ENCODE measurements around a stretch of chr17.

DNA sequence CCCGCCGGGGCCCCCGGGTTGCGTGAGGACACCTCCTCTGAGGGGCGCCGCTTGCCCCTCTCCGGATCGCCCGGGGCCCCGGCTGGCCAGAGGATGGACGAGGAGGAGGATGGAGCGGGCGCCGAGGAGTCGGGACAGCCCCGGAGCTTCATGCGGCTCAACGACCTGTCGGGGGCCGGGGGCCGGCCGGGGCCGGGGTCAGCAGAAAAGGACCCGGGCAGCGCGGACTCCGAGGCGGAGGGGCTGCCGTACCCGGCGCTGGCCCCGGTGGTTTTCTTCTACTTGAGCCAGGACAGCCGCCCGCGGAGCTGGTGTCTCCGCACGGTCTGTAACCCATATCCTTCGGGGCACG is 828 bp downstream of the CACNA1G start:
- PRO-cap, 3 experiments = no peak in any of the 3 experiments
- RRBS = 2% methylated on average over 26 of the region's 39 CpGs

GRCh38 chr17:50686218-50687126 is 21.2 kb downstream of the ANKRD40 start:
- PRO-cap, 3 experiments = no peak in any of the 3 experiments
- RRBS = 14% methylated on average over 4 of the region's 18 CpGs

- PRO-cap, 3 experiments = no peak in any of the 3 experiments
- RRBS = no CpG with 5 or more reads among the region's 12 CpGs
Observed at GRCh38 chr17:50687127-50687689, 20.5 kb downstream of the ANKRD40 start.

DNA sequence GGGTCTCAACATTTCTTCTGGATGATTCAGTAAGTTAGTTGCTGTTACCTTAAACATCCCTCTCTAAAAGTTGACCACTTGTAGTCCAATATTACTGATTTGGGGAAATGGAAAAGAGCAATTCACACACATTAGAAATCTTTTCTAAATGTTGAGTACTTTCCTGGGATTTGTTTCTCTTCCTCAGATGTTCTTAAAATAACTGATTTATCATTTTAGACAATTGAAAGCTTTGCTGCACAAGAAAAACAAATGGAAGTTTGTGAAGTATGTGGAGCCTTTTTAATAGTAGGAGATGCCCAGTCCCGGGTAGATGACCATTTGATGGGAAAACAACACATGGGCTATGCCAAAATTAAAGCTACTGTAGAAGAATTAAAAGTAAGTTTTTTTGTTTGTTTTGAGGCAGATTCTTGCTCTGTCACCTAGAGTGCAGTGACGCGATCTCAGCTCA is 22.9 kb downstream of the ANKRD40CL start:
- PRO-cap, 3 experiments = no peak in any of the 3 experiments
- RRBS = no CpG with 5 or more reads among the region's 3 CpGs

DNA sequence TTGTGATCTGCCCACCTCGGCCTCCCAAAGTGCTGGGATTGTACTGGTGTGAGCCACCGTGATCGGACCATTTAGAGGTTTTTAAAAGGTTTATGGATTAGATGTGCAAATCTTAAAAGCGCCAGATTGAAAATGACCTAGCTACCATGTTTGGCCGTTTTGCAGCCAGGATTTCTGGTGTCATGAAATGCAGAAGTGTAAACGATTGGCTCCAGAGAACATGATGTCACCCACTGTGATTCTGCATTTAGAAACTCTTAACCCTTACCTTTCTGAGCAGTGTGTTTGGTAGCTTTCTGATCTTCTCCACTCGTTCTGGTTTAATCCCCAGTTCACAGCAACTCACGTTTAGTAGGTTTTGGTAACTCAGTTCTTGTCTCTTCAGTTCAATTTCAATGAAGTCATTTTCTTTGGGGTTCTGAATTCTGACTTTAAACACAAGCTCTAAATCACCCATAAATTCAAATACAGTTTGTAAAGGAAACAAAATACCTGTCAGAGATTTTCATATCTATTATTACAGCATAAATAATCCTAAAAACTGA is 4.1 kb downstream of the ANKRD40CL start:
- PRO-cap, 3 experiments = no peak in any of the 3 experiments
- RRBS = no CpG with 5 or more reads among the region's 8 CpGs

DNA sequence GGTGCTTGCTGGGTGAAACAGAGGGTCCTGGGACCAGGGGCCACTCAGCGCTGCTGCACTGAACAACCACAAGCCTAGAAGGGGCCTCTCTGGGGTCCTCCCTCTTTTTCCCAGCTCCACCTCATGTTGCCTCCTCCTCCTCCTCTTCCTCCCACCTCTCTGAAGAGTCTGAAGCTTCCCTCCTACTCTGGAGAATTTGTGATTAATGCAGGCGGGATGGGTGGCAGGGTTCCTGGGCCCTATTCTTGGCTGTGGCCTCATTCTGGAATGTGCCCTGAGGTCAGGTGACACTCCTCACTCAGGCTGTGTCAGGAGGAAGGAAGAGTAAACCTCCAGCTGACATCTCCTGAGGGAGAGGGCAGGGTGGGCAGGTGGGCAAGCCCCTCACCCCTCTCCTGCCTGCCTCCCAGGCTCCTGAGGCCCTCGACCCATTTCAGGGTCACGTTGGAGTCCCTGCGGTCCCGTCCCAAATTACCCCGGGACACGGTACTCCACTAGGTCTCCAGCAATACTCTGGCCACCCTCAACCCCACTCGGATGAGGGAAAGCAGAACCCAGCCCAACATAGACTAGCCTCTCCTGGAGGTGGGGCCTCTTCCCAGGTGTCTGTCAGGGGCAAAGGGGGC is 10.2 kb downstream of the WFIKKN2 start:
- PRO-cap, 3 experiments = no peak in any of the 3 experiments
- RRBS = no CpG with 5 or more reads among the region's 9 CpGs

- PRO-cap, 3 experiments = peak in 3 of 3 experiments; most common plus-strand start chr17:50852332 (in 2)
- RRBS = 30% methylated on average over 3 of the region's 11 CpGs
Observed at GRCh38 chr17:50851546-50852408, 14.4 kb downstream of the TOB1 start.

- PRO-cap, 3 experiments = no peak in any of the 3 experiments
- RRBS = no CpG with 5 or more reads among the region's 6 CpGs
Observed at GRCh38 chr17:50853042-50853671, 13.0 kb downstream of the TOB1 start.

DNA sequence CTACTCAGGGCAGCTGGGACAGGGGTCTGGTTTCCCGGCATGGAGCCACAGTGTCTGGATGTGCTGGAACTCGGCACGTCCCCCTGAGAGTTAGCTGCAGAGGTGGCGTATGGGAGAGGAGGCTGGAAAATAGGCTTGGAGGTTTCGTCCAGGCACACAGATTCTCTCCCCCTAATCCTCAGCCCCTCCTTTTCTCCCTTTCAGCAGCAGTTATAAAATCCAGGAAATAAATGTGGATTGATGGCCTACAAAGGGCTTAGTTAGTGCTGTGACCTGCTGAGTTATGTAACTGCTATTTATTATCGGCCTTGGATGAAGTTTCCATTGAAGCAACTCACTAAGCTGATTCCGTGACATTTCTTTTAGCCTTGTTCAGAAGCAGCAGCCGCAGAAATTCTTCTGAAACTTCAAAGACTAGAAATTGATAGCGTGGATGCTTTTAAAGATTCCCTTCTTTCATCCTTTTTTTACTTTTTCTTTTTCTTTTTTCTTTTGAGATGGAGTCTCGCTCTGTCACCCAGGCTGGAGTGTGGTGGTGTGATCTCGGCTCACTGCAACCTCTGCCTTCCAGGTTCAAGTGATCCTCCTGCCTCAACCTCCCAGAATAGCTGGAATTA is 89.7 kb upstream of the TOB1 start:
- PRO-cap, 3 experiments = no peak in any of the 3 experiments
- RRBS = no CpG with 5 or more reads among the region's 11 CpGs

DNA sequence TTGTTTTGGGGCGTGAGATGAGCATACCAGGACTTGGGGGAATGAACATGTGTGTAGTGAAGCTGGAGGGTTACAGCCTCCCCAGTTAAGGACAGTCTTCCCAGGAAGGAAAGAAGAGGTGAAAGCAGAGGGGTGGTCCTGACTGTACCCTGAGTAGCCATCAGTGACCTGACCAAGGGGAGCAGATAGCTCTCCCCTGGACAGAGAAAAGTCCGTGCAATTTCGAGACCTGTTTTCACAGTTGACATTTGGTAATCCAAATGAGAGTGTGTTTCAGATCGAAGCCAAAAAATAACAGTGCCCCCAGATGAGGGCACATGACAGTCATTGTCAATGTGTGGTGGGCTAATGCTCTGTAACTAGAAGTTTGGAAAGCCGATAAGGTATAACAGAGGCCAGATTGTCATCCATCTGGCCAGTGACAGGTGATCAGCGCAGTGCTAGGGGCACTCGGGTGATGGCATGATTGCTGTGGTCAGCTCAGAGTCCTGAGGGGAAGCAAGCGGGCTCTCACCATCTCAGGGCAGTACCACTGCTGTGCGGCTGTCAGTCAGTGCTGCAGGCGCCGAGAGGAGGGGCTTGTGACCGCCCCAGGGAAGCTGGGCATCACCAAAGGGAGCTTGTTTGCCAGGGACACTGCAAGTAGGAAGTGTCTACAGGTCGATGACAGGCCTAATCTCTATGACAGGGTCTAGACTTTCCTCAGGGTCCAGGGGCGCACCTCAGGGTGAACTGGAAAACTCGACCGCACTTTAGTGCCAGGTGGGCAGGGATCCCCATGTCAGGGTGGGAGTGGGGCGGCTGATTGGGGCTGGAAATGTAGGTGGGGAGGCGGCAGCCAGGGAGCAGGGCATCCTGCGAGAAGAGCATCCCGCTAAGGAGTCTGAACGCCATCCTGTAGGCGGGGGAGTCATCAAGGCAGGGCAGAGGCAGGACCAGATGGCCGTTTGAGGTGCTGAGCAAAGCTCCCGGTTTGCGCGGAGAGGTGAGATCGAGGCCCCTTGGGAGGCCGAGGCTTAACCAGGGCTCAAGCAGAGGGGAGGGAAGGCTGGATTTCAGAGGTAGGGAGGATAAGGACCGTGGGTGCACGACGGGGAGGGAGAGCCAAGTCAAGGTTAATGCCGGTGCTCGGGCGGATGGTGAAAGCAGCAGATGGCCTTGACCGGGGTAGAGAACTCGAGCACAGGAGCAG is 895 bp upstream of the NME2 start:
- PRO-cap, 3 experiments = peak in 2 of 3 experiments; most common plus-strand start position 641 of the sequence (in 1)
- RRBS = 0% methylated on average over 3 of the region's 36 CpGs

DNA sequence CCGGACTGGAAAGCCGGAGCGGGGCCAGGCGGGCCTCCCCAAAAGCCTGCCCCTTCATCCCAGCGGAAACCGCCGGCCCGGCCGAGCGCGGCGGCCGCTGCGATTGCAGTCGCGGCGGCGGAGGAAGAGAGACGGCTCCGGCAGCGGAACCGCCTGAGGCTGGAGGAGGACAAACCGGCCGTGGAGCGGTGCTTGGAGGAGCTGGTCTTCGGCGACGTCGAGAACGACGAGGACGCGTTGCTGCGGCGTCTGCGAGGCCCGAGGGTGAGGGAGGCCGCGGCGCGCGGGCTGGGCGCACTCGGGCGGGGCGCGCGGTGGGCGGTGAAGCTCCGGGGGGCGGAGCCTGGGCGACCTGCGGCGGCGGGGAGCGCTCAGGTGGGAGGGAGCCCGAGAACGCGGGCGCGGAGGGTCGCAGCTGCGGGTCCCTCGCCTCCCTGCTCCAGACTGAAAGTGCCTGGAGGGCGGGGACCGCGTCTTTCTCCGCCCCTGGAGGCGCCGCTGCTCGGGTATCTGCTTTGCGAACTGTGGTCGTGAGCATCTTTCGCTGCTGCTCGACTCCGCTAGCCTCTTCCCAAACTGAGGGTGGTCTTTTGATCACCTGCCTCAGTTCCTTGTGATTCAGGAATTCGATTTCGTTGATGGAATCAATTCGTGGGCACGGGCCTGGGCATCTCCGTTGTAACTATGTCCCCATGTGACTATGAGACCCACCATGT is 475 bp downstream of the UTP18 start:
- PRO-cap, 3 experiments = peak in 3 of 3 experiments; most common plus-strand start position 108 of the sequence (in 1); most common minus-strand start position 266 of the sequence (in 3)
- RRBS = 2% methylated on average over 16 of the region's 81 CpGs

DNA sequence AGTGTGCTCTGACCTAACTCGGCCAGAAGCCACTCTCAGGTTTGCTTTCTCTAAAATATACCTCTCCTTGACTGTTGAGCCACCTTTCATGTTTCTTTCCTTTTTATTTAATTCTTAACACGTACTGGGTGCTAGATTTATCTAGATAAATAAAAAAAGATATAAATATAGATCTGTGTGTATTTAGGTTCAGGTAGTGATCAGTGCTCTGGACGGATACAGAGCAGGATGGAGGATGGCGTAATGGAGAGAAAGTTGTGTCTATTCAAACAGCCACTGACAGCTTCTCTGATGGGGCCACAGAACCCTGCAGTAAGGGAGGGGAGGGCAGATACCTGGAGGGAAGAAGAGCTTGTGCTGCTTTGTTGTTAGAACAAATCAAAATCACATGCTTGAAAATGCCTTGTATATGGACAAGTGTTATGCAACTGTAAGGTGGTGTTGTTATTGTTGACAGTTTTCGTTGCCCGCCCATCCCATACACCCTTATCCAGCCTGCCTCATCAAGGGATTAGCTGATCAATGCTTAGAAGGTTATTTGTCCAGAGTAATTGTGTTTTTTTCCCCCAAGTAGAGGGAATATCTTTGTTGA is 170.2 kb downstream of the UTP18 start:
- PRO-cap, 3 experiments = no peak in any of the 3 experiments
- RRBS = no CpG with 5 or more reads among the region's 6 CpGs

GRCh38 chr17:53924563-53924900 is 101.8 kb downstream of the KIF2B start:
- PRO-cap, 3 experiments = no peak in any of the 3 experiments
- RRBS = no CpG with 5 or more reads among the region's 3 CpGs

DNA sequence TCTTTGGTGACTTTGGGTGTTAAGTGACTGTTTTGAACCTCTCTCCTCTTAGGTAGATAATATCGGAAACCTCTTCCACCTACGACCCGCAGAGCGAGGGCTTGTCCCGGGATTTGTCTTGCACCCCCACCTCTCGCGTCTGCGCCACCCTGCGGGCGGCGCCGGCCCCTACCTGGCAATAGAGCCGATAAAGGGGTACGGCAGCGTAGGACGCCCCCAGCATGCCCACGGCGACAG is 427 bp downstream of the COX11 start:
- PRO-cap, 3 experiments = no peak in any of the 3 experiments
- RRBS = 2% methylated on average over 8 of the region's 18 CpGs

DNA sequence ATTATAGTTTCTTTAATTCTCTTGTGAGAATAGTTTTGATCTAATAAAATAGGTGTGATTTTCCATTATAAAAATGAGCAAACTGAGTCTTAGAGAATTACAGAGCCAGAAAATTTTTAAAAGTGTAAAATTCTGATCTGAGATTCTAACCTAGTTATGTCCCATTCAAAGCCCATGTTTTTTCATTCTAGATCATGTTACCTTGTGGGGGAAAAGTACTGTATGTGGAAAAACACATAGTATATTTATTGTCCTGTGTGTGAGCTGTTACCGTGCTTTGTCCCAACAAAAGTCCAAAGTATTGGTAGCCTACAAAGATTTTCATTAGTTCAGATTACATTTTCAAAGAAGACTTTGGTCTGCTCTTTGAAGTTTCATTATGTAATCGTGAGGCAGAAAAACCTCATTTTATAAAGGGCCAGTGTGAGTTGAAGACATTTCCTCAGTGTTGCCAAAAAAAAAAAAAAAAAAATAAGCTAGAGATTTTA is 100.2 kb downstream of the STXBP4 start:
- PRO-cap, 3 experiments = no peak in any of the 3 experiments
- RRBS = no CpG with 5 or more reads among the region's 2 CpGs

- PRO-cap, 3 experiments = no peak in any of the 3 experiments
- RRBS = no CpG with 5 or more reads among the region's 2 CpGs
Observed at GRCh38 chr17:55166516-55166944, 98.2 kb upstream of the HLF start.

- PRO-cap, 3 experiments = peak in 2 of 3 experiments; most common plus-strand start chr17:55731713 (in 1); most common minus-strand start chr17:55732084 (in 2)
- RRBS = no CpG with 5 or more reads among the region's 12 CpGs
Observed at GRCh38 chr17:55731322-55732335, 9.0 kb upstream of the TMEM100 start.

GRCh38 chr17:56888095-56889067 is 25.5 kb downstream of the TRIM25 start:
- PRO-cap, 3 experiments = no peak in any of the 3 experiments
- RRBS = no CpG with 5 or more reads among the region's 13 CpGs

DNA sequence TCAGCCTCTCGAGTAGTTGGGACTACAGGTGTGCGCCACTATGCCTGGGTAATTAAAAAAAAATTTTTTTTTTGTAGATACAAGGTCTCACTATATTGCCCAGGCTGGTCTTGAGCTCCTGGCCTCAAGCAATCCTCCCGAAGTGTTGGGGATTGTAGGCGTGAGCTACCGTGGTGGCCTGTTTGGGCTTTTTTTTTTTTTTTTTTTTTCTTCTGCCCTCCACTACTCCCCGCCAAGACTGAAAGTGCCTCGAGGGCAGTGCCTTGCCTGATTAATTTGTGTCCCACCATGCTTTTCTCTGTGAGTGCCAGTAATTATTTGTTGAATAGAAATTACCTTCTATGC is 10.2 kb downstream of the AKAP1 start:
- PRO-cap, 3 experiments = no peak in any of the 3 experiments
- RRBS = no CpG with 5 or more reads among the region's 7 CpGs

DNA sequence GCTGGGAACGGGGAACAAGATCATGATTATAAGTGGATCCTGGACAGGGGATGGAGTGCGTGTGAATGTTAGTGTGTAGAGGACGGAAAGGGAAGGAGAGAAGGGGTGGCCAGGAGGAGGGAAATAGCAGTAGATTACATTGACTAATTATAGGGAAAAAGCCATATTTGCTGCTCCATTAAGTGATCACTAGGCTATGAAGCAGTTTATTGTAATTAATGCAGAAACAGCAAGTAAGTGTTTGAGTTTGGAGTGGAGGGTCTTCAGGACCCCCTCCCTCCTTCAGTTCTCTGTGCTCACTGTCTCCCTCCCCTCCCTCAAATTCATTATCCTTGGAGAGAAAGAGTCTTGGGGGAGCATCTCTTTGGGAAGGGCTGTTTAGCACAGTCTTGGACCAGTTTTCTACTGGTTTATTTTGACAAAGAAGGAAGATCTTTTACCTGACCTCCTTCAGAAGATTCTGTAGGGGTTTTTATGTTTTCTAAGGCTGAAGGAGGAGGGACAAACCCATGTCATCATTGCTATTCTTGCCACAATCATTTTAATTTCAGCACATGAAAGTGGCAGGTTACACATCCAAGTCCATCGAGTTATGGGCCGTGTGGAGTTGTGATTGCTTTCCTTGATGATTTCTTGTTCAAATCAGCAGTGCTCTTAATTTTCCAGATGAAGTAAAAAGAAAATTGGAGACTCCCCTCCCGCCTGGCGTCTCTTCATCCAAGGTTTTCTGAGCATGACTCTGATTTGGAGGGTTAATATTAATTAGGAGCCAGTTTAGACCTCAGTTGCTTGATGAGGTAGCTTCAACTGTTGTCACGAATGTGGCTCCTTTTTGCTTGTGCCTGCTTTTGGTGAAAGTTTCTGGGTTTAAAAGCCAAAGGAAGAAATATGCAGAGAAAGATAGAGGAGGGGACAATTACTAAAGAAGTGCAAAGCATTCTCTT is 19.6 kb downstream of the MSI2 start:
- PRO-cap, 3 experiments = no peak in any of the 3 experiments
- RRBS = no CpG with 5 or more reads among the region's 8 CpGs

All from breast (tissue), 4 donors.